Suprapubic skin (tissue), 4 donors: ENCODE data around the gene ASAP2.

GRCh38 chr2:8138991-8139884 is 542.6 kb upstream of the ID2 start:
- PRO-cap = unidirectional peak, minus-strand start at chr2:8139646
- RAMPAGE, long total RNA, 4 experiments = no peak in any of the 4 experiments

GRCh38 chr2:8281695-8283041 is 399.7 kb upstream of the ID2 start:
- PRO-cap = no peak
- RAMPAGE, long total RNA, 4 experiments = no peak in any of the 4 experiments

GRCh38 chr2:8475191-8475730 is 206.6 kb upstream of the ID2 start:
- PRO-cap = no peak
- RAMPAGE, long total RNA, 4 experiments = no peak in any of the 4 experiments

GRCh38 chr2:8515975-8516313 is 165.9 kb upstream of the ID2 start:
- PRO-cap = no peak
- RAMPAGE, long total RNA, 4 experiments = no peak in any of the 4 experiments

- PRO-cap = no peak
- RAMPAGE, long total RNA, 4 experiments = no peak in any of the 4 experiments
Measured at GRCh38 chr2:8535684-8536353, 146.0 kb upstream of the ID2 start.

GRCh38 chr2:8627763-8628098 is 54.1 kb upstream of the ID2 start:
- PRO-cap = no peak
- RAMPAGE, long total RNA, 4 experiments = no peak in any of the 4 experiments

GRCh38 chr2:8633648-8634176 is 48.1 kb upstream of the ID2 start:
- PRO-cap = no peak
- RAMPAGE, long total RNA, 4 experiments = no peak in any of the 4 experiments

DNA sequence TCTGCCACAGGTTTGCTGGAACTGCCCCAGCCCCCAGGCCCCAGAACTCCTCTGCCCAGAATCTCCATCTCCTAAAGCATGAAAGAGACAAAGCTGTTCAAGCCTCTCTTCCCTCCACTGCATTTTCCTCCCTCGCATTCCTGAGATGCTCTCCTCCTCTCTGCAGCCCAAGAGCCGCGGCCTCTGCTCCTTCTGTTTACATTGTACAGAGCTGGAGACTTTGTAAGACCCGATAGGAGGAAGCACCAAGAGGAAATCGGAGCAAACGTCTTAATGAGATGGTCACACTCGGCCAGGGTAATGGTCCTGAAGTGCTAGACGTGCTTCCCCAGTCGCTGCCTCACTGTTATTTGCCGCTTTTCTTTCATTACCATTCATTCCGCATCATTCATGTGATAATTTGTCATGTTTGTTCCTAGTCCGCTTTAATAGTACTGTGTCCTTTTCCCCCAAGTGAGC is 45.1 kb upstream of the ID2 start:
- PRO-cap = no peak
- RAMPAGE, long total RNA, 4 experiments = no peak in any of the 4 experiments

DNA sequence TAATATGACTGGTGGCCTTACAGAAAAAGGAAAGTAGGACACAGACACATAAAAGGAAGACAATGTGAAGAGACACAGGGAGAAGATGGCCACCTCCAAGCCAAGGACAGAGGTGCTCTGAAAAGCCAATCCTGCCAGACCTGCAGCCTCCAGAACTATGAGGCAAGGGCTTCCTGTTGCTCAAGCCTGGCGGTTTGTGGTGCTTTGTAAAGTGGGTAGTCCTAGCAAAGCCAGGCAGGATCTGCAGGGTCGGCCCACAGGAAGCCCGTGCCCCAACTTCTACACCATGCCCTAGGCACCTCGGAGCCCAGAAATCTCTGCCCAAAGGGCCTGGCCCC is 37.4 kb upstream of the ID2 start:
- PRO-cap = no peak
- RAMPAGE, long total RNA, 4 experiments = no peak in any of the 4 experiments

GRCh38 chr2:8659082-8659964 is 22.5 kb upstream of the ID2 start:
- PRO-cap = no peak
- RAMPAGE, long total RNA, 4 experiments = no peak in any of the 4 experiments

DNA sequence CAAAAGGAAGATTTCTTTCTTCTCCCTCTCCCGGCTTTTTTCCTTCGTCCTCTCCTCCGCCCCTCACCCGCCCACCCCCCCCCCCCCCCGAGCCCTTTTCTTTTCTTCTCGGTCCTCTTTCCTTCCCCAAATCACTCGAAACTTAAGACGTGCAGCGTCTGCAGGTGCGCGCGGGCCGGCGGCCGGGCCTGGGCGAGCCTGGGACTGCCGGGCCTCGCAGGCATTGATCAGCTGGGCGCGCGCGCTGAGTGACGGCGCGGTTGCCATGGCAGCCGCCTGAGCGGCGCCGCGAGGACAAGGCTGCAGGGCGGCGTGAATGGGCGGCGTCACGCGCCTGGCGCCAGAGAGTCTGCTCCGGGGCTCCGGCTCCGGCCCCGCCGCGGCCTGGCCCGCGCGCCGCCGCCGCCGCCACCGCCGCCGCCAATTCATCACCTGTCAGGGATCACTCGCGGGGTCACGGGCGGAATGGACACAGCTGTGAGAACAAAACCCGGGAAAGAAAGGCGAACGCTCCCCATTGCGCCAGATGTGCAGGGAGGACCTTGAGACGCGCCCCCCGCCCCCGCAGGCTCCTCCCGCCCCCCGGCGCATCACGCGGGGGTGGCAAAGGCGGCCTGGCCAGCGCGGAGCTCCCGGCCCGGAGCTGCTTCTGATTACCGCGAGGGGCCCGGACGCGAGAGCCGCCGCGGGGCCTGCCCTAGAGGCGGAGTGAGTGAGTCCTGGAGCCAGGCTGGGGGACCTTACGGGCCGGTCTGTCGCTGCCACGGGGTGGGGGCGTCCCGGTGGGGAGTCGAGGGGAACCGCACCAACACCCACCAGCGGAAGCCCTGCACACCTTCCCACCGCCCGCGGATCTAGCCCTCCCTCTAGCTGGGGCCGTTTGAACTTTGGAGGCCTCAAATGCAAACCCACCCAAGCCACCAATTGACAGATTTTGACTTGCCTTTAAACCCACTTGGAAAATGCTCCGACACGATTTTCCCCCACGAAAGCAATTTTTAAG is 2.9 kb upstream of the ID2 start:
- PRO-cap = bidirectional peak, plus-strand start at position 343 of the sequence, minus-strand start at position 206 of the sequence; bidirectional peak, plus-strand start at position 606 of the sequence, minus-strand start at position 583 of the sequence
- RAMPAGE, long total RNA, 4 experiments = no peak in any of the 4 experiments

DNA sequence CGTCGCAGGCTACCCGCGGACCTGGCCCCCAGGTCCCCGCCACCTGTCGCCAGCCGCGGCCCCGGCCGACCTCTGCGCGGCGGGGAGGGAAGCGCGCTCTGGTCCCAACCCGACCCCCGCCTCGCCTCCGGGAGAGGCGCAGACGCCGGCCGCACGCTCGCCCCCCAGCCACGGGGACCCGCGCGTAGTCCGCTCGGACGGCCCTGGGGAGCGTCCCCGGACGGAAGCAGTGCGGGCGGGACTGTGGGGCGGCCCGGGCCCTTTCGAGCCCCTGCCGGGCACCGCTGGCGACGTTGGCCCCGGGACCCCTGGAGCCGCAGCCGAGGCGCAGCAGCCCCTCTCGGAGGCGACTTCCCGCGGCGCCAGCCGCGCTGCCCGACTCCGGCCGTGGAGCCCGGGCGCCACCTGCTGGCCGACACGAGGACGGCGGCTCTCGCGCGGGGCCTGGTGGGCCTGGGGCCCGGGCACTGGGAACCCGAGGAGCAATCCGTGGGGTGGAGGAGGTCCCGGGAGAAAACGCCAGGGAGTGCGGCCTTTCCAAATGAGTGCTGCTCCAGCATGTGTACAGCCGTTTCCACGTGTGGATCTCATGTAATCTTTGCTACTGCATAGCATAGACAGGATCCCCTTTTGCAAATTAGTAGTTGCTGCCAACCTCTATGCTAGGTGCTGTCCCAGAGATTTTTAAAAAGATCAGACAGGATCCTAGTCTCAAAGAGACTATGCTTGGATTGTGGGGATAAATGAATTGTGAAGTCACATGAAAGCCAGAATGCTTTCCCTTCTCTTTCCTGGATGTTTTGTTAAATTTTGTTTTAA is 3.9 kb downstream of the ID2 start:
- PRO-cap = no peak
- RAMPAGE, long total RNA, 4 experiments = no peak in any of the 4 experiments

DNA sequence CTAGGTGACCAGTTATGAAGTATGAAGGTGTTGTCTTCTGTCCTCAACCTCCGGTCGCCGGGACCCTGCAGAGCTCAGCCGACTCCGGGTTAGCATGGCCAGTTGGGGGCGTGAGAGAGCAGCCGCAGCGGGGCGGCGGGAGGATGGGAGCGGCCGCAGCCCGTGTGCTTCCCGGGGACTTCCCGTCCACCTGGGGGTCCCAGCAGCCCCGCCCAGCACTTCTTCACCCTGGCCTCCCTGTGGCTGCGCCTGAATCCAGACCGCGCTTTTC is 11.4 kb downstream of the ID2 start:
- PRO-cap = no peak
- RAMPAGE, long total RNA, 4 experiments = no peak in any of the 4 experiments

- PRO-cap = no peak
- RAMPAGE, long total RNA, 4 experiments = no peak in any of the 4 experiments
Measured at GRCh38 chr2:8927449-8928564, 75.7 kb downstream of the MBOAT2 start.

GRCh38 chr2:9103633-9104240 is 100.3 kb upstream of the MBOAT2 start:
- PRO-cap = no peak
- RAMPAGE, long total RNA, 4 experiments = no peak in any of the 4 experiments

GRCh38 chr2:9145110-9145550 is 61.5 kb upstream of the ASAP2 start:
- PRO-cap = no peak
- RAMPAGE, long total RNA, 4 experiments = no peak in any of the 4 experiments

DNA sequence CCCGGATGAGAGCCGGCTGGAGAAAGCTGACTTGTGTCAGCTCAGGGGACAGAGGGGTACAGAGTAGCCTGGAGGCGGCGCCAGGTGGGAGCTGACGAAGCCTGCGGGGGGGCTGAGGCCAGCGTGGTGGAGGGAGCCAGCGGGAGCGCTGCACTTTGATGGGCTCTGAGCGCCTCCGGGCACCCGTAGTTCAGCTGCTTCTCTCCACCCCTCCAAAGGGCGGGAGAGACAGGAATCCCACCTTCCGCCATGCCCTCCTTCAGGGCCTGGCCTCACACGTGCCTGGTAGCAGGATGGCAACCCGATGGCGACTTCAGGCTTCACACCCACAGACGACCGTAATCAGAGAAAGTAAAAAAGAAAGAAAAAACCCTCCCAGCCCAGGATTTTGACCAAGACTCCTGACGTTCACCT is 60.9 kb upstream of the ASAP2 start:
- PRO-cap = no peak
- RAMPAGE, long total RNA, 4 experiments = no peak in any of the 4 experiments

DNA sequence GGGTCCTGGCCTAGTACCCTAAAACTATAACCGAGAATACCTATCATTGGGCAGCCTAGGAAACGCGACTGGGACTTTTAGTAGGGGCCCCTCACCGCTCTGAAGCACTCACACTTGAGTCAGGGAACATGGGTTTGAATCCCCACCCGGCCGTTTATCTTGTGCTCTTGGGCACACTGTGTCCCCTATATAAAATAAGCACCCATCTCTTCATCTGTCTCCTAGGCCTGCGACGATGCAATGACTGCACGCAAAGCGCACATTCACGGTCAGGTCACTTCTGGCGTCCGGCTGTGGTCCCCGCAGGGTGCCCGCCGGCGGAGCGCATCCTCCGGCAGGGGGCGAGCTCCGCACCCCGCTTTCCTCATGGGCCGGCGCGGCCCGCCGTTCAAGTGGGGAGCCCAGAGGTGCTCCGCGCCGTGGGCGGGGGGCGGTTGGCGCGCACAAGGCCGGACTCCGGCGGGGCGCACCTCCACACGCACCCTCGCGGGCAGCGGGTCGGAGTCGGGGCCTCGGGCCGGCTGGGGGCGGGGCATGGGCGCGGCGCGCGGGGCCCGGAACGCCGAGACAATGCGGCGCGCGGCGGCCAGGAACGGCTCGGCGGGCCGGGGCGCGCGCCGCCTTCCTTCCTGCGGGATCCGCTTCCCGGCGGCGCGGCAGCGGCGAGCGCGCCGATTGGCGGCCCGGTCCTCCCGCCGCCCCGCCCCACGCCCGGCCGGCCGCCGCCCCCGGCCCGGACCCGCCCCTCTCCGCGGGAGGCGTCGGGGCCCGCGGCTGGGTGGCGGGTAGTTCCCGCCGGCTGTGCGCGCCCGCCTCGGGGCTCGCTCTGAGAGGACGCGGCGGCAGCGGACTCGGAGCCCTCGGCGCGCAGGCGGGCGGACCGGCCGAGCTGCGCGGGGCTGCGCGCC is at the start of gene ASAP2:
ASAP2 (plus strand) TSS at position 788 of the 908 bp plus-strand sequence.
- PRO-cap = bidirectional peak, plus-strand start at position 788 of the sequence, minus-strand start at position 828 of the sequence
- RAMPAGE, long total RNA, 4 experiments = no peak in any of the 4 experiments

DNA sequence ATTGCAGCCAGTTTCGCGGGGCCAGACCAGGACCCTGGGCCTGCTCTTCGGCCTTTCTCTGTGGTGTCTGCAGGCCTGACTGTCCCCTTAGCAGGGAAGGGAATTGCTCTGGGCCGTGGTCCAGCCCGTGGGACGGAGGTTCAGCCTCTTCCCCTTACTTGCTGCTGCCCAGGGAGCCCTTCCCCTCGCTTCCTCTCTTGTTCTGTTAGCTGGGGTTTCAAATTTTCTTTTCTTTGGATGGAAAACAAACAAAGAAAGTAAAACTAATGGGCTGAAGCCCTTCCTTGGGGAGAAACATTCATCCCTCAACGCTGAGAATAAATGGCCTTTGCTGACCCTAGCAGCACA is 52.3 kb downstream of the ASAP2 start:
- PRO-cap = no peak
- RAMPAGE, long total RNA, 4 experiments = no peak in any of the 4 experiments

- PRO-cap = no peak
- RAMPAGE, long total RNA, 4 experiments = no peak in any of the 4 experiments
Measured at GRCh38 chr2:9330763-9331390, 92.5 kb downstream of the ITGB1BP1 start.